Jejunum (tissue), 1 donor: ENCODE measurements around a stretch of chr10.

DNA sequence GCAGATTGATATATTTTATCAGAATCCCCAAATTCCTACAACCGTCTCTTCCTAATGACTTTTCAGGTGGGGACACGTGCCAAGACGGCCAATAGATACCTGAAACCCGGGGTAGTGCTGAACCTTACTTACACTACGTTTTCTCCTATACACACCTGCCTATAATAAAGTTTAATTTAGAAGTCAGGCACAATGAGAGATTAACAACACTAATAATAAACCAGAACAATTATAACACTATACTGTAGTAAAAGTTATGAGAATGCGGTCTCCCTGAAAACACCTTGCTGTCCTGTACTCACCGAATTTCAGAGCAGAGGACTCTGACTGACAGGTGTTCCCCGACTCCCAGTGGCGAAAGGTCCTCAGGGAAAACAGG is 1.3 kb upstream of the ZMYND11 start:
- PRO-cap = no peak

DNA sequence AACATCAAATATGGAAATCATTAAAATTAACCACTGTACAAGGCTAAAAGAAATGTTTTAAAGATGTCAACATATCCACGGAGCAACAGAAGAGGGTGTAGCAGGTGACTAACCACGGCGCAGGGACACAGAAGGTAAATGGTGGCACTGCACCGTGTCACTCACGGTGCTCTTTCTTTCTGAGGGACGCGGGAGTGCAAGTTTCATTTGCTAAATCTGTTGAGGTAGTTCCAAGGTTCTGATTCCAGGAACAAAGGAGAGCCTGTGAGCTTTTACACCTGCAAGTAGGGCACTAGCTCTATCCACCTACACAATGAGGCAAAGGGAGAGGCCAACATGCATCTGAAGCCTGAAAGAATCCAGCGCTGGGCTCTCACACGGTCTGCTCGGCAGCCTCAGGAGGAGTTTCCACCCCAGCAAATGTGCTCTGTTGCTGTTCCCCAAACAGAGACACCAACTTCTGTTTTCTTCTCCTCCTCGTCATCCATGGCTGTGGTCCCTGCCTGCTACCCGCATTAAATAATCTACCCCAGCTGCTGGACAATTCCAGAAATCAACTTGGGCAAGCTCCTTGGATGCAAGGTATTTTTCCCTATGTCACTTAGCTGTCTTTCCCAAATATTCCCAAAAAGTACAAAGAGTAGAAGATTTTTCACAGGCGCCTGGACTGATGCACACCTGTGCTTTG is 176.6 kb downstream of the ZMYND11 start:
- PRO-cap = no peak

DNA sequence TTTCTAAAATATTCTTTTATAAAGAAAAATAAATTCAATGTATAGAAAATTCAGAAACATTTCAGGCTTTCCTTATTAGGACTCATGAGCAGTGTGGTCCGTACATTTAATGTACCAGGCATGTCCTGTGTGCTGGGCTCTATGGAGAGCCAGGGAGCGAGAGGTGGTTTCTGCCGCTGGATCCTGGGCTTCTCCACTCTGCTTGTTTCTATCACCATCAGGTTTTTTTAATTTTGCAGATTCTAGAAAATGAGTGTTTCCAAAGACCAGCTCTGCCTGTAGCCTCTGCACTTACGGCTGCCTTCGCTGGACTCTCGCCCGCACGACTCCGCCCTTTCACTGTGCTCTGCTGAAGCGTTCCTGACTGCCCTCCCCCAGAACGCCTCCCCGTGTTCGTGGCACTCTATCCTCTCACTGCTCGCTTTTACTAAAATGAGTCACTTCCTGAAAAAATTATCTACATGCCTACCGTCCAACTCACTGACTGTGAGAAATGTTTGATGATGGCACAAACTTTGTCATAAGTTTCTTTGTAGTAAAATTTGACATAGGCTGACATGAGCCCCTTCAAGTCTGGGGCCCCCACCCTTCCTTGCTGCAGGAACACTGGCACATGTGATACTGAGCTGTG is 188.6 kb downstream of the ZMYND11 start:
- PRO-cap = no peak

DNA sequence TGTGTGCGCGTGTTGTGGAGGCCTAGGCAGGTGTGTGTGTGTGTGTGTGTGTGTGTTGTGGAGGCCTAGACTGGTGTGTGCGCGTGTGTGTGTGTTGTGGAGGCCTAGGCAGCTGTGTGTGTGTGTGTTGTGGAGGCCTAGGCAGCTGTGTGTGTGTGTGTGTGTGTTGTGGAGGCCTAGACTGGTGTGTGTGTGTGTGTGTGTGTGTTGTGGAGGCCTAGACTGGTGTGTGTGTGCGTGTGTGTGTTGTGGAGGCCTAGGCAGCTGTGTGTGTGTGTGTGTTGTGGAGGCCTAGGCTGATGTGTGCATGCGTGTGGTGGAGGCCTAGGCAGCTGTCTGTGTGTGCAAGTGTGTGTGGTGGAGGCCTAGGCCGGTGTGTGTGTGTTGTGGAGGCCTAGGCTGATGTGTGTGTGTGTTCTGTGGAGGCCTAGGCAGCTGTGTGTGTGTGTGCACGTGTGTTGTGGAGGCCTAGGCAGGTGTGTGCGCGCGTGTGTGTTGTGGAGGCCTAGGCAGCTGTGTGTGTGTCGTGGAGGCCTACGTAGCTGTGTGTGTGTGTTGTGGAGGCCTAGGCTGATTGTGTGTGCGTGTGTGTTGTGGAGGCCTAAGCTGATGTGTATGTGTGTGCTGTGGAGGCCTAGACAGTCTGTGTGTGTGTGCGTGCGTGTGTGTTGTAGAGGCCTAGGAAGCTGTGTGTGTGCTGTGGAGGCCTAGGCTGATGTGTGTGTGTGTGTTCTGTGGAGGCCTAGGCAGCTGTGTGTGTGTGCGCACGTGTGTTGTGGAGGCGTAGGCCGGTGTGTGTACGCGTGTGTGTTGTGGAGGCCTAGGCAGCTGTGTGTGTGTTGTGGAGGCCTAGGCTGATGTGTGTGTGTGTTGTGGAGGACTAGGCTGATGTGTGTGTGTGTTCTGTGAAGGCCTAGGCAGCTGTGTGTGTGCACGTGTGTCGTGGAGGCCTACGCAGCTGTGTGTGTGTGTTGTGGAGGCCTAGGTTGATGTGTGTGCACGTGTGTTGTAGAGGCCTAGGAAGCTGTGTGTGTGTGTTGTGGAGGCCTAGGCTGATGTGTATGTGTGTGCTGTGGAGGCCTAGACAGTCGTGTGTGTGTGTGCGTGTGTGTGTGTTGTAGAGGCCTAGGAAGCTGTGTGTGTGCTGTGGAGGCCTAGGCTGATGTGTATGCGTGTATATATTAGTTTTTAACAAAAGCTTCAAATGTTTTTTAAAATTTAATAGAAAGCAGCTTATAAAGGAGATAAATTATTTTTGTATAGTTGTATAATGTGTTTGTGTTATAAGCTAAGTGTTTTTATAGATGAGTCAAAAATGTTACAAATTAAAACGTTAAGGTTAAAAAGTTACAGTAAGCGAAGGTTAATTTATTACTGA is 202.1 kb downstream of the ZMYND11 start:
- PRO-cap = no peak

DNA sequence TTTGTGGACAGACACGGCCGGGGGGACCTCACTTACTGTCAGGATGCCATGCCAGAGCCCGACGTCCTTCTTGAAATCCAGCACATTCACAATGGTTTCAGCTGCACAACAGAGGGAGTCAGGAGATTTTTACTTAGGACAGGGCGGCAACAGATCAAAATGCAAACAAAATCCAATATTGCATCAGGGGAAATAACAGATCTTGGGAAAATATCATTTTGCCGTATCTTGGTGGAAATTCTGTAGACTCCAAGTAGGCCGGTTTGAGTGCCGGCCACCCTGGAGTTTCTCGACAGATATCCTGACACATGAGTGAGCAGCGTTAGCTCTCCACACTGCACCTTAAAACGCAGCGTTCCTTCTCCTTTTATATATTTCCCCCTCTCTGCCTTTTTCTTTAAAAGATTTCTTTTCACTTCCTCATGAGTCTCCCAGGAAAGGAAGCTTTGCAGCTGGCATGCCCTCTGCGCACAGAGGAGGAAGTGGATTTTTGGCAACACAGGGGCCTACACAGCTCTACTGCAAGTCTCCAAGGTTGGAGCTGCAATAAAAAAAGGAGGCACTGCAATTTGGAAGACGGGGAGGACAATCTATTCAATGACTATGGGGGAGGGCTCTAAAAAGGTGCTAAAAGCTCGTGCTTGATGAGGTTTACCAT is 252.6 kb downstream of the ZMYND11 start:
- PRO-cap = unidirectional peak, minus-strand start at position 339 of the sequence

- PRO-cap = no peak
These were observed 234.7 kb downstream of the DIP2C start for GRCh38 chr10:454643-455259.

DNA sequence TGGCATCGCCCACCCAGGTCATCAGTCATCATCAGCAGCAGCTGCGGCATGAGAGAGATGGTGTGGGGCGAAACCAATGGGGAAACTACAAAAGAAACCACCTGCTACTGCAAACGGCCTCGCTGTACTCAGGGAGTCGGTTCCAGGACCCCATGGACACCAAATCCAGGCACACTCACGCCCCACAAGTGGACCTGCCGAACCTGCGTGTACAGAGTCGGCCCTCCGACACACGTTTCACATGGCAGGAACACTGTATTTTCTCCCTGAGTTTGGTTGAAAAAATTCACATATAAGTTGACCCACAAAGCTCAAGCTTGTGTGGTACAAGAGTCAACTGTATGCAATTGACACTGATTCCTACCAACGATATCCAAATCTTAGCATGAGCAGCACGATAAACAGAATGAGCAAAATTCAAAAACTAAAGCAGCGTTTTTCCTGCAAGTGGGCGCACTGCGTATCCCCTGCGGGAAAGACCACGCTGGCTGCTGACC is 37.7 kb downstream of the DIP2C start:
- PRO-cap = no peak

DNA sequence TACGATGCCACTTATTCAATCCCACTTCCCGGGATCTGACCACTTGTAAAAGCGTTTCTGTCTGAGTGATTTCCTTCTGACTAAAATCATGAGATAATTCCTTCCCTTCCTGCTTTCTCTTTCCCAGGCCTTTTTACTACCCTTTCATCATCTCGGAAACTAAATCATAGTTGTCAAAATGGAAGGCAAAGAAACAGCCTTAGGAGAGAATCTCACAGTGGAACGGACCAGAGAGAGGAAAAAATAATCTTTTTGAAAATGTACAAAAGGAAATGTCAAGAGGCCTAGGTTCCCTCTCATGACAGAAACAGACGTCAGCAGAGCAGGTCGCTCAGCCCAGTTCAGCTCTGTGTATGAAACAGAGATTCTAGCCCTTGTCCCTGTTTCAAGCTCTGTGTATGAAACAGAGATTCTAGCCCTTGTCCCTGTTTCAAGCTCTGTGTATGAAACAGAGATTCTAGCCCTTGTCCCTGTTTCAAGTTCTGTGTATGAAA is 29.7 kb downstream of the DIP2C start:
- PRO-cap = no peak

DNA sequence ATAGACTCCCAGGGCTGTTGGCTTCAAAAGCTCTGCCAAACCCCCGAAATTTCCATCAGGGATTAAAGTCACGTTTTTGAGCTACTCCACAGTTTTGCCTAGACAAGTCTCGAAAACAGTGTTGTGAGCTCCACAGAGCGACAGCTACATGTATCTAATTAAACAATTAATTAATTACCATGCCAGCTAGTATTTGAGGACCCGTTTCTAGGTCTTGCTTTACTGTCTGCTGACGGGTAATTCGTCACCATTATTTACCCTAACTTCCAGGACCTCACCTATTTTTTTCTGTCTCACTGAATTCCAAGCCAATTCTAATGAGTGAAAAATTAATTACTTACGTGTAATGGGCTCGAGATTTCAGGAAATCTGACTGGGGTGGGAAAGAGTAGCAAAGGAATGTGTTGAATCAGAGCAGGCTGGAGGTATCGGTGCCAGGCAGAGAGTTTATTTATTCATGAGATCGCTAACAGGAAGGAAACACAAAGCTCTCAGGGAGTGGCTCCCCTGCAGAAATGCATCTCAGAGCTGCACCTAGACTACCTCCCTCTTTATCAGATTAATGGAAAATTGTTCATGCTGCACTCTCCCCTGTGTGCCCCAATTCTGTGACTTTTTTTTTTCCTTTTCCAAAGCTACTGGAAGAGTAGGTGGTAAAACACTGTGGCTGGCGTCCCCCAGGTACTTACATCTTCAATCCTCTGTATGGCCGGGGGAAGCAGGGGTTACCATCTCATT is 4.0 kb upstream of the DIP2C start:
- PRO-cap = no peak

- PRO-cap = no peak
These were observed 1.3 kb upstream of the LARP4B start for GRCh38 chr10:932571-933365.

DNA sequence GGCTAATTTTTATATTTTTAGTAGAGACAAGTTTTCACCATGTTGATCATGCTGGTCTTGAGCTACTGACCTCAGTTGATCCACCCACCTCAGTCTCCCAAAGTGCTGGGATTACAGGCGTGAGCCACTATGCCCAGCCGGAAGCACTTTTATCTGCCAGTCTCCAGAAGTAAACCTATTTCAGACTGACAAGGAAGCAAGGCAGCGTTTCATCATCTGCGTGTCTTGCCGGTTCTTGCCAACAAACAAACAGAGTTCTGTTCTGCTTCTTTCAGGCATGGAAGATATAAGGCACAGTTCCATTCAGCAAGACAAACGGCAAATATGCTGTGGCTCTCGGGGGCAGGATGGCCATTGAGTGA is 15.5 kb upstream of the LARP4B start:
- PRO-cap = no peak

- PRO-cap = no peak
These were observed 17.8 kb upstream of the GTPBP4 start for GRCh38 chr10:970086-971189.

- PRO-cap = no peak
These were observed 18.2 kb downstream of the WDR37 start for GRCh38 chr10:1074157-1075002.

- PRO-cap = no peak
These were observed 60.4 kb downstream of the WDR37 start for GRCh38 chr10:1116422-1117239.

DNA sequence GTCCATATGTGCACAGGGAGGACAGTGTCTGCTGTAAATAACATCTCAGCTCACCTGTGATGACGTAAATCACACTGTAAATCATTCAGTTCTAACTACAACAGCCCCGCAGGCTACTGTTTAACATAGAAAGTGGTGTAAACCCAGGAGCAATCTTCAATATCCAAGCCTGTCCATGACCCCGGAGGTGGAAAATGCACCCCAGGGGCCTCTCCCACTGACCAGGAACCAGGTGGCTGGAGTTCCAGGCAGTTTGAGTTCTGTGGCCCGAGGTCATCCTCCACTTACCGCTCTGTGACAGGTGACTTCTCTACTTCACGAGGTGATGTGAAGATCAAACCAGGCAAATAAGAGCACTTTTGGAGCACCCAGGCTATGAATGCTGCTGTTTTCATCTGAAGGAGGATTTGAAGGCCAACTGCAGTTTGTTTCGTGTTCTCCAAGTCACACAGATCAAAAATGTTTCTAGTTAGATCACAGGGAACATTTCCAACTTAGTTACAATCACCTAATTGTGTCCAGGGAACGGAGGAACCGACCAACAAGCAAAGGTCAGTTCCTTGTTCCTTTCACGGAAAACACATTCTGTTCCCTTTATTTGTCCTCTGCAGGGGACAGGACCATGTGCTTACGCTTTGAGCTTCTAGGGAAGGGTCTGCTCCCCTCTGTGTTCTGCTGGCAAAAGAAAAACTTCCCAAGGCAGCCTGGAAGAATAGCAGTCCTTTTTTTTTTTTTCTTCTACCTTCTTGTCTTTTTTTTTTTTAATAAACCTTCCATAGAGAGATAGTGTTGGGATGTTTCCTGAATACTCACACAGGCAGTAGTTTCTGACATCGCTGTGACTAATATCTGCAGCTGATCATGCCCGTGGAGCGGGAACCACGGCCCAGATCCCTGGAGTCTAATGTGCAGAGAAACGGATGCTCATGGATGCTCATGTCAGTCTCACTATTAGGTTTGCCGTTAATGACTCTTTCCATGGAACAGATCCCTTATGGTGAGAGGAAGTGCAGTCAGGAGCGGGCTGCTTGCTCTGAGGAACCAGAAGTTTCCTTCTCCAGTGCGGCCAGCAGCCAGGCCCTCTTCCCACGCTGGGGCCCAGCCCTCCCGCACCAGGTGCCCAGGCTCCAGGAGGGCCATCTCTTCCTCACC is 132.1 kb downstream of the WDR37 start:
- PRO-cap = no peak

- PRO-cap = no peak
These were observed 233.5 kb downstream of the WDR37 start for GRCh38 chr10:1289676-1290028.

DNA sequence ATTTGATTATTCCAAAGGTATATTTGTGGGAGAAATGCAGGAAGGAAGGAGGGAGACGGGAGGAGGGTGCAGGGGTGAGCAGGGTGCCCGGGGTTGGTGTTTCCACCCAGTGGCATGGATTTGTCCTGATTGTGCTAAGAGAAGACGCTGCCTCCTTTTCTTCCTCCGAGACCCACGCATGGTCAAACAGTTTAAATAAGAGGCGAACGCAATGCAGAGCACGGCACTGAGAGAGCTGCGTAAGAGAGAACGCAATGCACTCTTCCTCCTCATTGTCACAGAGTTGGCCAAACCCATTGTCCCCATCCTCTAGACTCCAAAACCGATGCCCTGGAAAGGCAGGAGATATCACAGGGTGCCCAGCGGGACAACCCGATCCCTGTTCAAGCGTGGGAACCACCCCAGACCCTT is 187.9 kb downstream of the ADARB2 start:
- PRO-cap = no peak

DNA sequence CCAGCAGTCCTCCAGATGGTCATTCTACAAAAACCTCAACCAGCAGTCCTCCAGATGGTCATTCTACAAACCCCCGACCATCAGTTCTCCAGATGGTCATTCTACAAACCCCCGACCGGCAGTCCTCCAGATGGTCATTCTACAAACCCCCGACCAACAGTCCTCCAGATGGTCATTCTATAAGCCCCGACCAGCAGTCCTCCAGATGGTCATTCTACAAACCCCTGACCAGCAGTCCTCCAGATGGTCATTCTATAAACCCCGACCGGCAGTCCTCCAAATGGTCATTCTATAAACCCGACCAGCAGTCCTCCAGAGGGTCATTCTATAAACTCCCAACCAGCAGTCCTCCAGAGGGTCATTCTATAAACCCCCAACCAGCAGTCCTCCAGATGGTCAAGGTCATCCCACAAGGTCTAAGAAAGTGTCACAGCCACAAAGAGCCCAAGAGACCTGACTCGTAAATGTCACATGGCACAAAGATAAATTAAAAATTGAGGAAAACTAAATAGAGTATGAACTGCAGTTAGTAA is 634.5 kb upstream of the ADARB2 start:
- PRO-cap = no peak

DNA sequence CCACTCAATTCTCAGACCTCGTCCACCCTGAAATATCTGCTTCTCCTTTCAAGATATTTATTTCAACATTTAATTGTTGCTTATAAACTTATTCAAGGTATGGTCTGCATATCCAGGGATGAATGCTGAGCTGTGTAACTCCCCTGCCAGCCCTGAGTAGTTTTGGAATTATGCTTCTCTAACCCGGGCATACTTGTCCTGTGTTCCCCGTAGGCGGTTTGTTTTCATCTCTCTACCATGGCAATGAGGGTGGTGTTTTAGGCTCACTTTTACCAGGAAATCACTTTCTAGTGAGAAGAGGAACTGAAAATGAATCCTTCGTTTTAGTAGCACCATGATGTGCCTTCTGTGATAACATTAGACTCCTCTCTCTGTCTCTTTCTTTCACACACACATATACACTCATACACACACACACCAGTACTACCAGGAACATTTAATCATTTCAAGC is 31.3 kb upstream of the PFKP start:
- PRO-cap = no peak

DNA sequence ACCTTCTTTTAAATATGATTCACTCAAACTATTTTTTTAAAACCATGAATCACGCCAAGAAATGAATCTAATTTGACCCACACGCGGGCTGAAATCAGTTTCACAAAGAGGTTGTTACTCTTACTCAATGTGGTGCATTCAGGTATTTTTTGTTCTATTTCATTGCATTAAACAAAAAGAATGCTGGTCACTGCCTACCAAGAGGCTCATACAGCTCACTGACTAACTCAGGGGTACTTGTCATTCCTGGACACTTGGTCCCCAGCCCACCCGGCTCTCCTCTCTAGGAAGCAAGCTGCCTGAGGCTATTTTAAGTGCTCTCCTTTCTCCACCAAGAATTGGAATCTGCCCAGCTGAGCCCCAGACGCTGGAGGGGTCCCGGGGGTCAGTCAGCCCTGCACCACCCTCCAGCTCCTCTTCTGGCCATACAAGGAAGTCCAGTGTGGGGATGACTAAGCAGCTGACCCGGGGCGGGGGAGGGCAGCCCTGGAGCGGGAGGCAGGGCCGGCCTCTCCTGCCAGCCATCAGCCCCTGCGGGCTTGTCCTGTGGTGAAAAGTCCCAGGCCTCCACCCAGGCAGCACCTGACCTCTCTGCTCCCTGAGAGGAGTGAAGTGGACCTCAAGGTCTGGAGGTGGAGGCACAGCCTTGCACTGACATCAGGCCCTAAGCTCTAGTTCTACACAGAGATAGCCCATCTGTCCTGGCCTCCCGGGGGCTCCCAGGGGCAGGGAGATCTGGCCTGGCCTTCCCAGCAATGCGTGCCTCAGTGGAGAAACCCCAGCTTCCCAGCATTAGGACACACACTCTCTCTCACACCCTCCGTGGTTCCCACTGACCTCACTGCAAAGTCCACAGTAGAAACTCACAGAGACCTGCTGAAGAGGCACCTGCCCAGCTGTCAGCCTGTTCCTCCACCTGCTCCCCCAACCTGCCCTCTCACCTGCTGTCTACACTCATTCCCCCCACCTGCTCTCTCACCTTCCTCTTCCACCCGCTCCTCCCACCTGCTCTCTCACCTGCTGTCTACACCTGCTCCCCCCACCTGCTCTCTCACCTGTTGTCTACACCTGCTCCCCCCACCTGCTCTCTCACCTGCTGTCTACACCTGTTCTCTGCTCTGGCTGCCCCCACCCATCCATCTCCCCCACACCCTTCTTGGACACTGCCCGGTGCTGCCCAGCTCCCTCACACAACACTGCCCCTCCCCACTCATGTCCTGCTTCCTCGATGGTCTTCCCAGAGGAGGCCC is 21.4 kb upstream of the PFKP start:
- PRO-cap = no peak